Fallopian tube (tissue), 1 donor: ENCODE measurements around a stretch of chr13.

DNA sequence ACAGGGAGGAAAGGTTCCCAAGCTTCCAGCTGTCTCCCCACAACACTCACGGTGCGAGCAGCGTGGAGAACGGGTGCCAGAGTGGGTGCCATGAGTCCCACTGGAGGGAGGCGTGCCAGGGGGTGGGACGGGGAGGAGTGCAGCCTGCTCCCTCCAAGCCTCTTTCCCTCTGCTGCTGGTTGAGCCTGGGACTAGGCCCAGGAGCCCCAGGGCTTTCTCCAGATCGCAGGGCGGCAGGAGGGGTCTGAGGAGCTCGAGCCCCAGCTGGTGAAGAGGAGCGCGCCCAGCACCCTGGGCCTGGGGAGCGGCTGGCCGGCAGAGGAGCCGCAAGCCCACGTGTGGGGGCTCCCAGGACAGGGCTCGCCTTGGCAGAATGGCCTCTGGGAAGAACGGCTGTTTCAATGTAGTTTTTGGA, 11.8 kb downstream of the TMCO3 start:
- PRO-cap = no peak

DNA sequence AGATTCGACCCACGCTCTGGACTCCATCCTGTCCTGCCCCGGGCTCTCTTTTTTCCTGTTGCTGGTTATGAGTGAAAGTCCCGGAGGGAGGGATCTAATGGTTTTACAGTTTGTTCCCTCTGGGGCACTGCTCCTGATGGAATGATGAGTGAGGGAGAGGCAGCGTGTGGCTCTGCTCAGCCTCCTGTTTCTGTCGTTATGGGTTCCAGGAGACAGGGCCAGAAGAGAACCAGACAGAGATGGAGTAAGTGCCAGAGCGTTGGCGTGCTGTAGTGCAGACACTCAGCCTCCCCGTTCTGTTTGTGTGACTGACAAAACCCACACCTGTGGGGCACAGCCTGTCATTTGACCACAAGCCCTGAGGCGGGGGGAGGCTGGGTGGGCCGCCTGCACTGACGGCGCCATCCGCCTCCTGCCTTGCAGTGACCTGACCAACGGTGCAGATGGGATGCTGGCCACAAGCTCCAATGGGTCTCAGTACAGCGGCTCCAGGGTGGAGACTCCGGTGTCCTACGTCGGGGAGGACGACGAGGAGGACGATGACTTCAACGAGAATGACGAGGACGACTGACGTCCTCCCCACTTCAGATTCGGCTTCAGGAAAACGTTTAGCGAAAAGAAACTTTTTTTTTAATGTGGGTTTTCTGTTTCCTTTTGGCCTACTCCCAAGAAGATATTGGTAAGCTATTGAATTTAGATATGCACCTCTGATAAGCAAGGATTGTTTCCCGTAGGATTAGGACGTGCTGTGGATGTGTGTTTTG, 18.1 kb downstream of the ATP4B start:
- PRO-cap = no peak

DNA sequence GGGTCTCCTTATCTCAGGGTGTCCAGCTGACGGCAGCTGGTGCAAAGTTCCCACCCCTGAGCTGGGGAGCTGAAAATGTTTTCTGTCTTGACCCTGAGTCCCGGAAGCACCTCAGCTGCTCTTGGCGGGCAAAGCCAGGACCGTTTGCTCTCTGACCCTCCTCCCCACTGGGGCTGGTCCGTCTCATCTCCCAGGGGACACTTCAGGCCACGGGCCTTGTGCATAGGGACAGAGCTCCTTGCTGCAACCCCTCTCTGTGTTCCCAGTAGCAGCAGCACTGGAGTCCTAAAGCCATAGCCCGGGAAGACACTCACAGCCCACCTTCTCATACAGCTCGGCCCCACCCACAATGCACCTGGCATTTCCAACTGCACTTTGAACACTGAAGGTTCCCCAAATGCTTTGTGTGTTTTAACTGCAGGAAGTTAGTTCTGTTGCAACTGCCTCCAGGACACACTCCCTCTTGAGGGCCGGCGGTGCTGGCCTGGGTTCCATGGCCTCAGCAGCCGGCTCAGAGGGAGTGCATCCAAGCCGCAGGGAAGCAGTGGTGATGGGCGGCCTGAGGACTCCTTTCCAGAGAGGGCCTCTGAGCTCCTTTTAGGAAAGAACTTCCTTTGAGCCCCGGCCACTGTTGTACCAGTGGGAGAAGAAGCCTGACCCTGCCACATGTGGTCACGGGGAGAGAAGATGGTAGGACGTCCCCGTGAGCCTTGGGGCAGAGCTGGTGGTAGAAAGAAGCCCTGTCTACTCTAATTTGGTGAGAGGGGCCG, 22.8 kb upstream of the TMEM255B start:
- PRO-cap = no peak

GRCh38 chr13:113794701-113795563, 35.9 kb downstream of the TMEM255B start:
- PRO-cap = no peak

GRCh38 chr13:113813370-113814123, 50.3 kb downstream of the GAS6 start:
- PRO-cap = no peak

DNA sequence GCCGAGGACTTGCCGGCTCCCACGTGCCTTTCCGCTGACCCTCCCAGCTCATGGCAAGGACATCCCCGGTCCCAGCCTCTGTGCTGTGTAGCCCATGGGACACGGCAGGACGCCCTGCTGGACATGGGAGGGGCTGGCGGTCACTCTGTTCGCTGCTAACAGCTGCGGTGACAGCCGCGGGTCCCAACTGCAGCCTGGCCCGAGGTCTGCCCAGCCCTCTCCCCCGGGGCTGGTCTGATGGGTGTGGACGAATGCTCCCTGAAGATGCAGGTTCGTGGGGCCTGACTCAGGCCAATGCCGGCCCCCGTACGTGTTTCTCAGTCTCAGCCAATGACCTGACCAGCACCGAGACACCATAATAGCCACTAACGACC, 42.5 kb downstream of the GAS6 start:
- PRO-cap = no peak

DNA sequence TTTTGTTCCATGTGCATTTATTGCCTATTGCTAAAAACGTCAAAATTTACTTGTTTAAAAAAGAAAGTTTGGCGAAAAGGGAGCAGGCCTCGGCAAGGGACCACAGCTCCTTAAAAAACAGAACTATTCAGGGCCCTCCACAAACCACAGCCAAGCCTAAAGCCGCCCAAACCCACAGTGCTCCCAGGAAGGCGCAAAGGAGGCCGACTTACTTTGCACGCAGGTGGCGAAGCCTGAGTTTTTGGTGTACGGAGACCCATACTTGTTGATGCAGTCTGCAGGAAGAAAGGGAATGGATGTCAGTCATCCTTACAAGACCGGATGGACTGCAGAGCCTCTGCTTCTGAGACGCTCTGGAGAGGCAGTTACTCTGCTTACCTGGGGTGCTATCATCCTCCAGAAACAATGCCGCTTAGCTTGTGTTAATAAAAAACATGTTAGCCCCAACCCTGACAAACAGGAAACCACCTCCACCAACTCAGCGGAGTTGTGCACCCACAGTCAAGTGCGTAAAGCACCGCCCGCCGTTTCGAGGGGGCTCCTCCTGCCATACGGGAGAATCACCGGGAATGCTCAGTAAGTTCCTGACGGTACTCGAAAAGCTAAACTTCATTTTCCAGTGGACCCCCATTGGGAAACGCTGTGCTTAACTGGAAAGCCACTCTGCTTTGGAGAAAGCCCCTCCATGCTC, 17.4 kb downstream of the GAS6 start:
- PRO-cap = no peak

GRCh38 chr13:113863419-113863815, 459 bp downstream of the GAS6 start:
- PRO-cap = bidirectional peak, plus-strand start at chr13:113863842, minus-strand start at chr13:113863568

DNA sequence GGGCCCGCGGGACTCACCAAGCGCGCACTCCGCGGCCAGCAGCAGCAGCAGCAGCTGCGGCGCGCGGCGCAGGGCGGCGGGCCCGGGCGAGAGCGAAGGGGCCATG, 207 bp downstream of the GAS6 start:
- PRO-cap = bidirectional peak, plus-strand start at position 27 of the sequence, minus-strand start outside the sequence

DNA sequence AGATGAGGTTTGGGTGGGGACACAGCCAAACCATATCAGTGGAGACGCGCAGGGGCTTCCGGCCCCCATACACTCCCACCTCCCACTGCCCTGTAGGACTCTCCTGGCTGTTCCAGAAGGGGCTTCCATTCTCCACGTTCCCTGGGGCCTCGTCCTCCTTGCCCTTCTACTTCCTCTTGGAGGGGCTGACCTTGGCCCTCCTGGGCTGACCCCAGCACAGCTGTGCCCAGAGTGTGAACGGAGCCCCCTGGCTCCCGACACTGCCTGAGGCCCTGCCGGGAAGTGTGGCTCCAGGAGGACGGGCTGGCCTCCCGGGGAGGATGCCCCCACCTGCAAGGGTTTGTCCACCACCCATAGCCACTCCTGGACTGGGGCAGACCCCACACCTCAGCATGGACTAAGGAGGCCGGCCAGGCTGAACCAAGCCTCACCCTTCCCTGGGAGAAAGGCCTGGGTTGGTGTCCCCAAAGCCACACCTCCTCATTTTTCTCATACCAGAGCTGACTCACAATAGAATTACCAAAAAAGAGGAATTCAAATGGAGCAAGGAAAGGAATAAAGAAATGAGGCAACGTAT, 2.8 kb upstream of the C13orf46 start:
- PRO-cap = bidirectional peak, plus-strand start at position 522 of the sequence, minus-strand start at position 284 of the sequence

DNA sequence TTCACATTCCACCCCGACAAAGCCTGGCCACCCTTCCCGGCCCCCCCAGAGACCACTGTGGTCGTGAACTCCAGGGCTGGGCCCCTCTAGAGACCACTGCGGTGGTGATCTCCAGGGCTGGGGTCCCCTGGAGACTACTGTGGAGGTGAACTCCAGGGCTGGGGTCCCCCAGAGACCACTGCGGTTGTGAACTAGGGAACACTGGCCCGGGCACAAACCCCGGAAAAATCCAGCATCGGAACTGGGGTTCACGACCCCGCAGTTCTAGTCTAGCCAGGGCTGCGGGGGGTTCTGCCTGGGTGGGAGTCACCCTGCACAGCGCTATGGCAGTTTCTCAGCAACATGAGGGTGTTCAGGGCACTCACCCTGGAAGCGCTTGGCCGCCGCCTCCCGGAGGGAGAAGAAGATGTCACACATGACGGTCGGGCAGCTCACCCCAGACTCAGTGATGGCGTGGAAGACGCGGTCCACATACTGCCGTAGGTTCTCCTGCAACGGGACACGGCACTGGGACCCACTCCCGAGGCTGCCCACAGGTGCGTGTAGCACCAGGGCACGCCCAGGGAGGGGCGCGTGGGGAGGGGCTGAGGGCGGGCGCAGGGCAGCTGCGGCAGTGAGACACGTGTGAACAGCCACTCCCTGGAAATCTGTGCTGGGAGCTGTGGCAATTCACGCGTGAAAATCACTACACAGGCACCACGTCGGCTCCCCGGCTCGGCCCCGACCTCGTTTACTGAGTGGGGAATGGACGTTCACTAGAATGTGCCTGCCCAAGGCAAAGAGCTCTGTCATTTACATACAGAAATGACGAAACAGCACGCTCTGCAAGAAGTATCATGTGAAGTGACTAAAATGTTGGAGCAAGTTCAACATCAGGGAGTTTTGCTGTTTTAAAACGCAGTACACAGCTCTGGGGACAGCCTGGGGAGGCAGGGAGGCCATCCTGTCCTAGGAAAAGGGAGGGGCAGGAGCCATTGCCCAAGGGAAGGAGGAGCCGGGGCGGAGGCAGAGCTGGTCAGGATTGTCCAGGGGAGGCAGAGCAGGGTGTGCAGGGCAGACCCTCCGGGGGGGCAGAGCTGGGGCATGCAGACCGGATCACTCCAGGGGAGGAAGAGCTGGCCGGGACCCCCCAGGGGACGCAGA, 41.3 kb upstream of the C13orf46 start:
- PRO-cap = bidirectional peak, plus-strand start at position 1,018 of the sequence, minus-strand start at position 732 of the sequence

DNA sequence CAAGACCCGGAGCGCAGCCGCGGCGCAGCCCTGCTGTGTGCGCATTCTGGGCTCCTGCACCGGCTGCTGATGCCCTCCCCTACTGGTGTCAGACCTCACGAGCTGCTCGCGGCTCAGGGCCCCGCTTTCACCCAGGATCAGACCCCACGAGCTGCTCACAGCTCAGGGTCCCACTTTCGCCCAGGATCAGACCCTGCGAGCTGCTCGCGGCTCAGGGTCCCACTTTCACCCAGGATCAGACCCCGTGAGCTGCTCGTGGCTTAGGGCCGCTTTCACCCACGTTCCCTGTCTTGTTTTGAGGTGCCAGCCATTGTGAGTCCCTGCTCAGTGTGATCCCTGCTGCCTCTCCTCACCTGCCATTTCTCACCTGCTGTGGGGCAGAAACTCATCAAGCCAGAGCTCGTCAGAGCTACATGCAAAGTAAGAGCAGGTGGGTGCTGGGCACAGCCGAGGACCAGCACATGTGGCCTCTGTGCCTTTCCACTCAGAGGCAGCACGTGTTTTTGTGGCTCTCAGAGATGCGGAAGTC, 47.0 kb upstream of the C13orf46 start:
- PRO-cap = no peak

- PRO-cap = no peak
These were observed 50.7 kb upstream of the C13orf46 start for GRCh38 chr13:114024379-114025112.

GRCh38 chr13:114063415-114063914, 69.0 kb downstream of the RASA3 start:
- PRO-cap = no peak

DNA sequence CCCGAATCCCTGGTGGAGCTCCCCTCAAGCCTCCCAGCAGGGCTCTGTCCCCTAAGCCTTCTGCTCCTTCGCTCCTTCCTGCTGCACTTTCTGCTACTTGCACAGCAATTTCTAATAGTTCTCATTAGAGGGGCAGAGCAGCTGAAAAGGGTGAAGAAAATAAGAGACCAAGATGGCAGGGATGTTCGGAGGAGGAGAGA, 43.5 kb downstream of the RASA3 start:
- PRO-cap = no peak

- PRO-cap = no peak
These were observed 25.0 kb downstream of the RASA3 start for GRCh38 chr13:114107182-114108008.

DNA sequence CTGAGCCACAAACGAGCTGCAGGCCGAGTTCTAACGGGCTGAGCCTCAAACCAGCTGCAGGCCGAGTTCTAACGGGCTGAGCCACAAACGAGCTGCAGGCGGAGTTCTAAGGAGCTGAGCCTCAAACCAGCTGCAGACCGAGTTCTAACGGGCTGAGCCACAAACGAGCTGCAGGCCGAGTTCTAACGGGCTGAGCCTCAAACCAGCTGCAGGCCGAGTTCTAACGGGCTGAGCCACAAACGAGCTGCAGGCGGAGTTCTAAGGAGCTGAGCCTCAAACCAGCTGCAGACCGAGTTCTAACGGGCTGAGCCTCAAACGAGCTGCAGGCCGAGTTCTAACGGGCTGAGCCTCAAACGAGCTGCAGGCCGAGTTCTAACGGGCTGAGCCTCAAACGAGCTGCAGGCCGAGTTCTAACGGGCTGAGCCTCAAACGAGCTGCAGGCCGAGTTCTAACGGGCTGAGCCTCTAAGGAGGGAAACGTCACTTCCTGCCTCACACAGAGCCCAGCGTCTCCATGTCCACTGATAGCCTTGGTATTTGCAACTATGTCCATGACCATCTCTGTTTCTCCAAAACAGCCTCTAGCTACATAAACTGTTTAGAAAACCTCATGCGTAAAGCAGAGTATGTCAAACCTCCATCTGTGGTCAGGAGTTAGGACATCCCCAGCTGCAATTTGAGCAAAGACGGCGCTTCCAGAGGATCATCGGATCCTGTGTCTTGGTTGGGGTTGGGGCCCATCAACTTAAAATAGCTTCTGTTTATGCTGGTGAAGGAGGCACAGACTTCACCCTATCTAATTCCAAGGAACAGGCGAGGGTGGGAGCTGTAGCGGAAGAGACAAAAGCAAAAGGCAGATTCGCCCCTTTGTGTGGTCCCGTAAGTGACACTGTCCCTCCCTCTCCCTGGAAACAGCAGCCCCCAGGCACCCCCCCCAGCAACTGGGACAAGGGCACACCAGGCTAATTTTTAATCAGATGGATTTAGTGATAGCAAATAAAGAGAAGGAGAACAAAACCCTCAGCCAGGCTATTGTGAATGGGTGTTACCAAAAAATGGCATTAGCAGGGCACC, 20.9 kb downstream of the RASA3 start:
- PRO-cap = no peak

GRCh38 chr13:114153746-114154414, 21.5 kb upstream of the RASA3 start:
- PRO-cap = no peak

DNA sequence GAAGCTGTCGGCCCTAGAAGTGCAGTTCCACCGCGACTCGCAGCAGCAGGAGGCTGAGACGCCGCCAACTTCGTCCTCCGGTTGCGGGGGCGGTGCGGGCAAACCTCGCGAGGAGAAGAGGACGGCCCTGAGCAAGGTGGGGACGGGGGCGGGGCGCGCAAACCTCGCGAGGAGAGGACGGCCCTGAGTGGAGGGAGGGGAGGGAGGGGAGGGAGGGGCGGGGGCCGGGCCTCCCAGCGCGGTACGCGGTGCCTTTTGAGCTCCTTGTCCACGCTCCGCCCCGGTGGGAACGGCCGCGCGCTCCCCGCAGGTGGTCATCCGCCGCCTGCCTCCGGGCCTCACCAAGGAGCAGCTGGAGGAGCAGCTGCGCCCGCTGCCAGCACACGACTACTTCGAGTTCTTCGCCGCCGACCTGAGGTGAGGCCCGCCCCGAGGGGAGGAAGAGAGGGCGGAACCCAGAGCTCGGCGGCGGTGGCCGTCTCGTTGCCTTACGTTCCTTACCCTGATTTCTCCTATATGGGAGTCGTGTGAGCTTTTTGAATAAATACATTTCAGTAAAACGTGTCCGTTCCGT, 397 bp downstream of the UPF3A start:
- PRO-cap = bidirectional peak, plus-strand start at position 451 of the sequence, minus-strand start at position 41 of the sequence

- PRO-cap = no peak
These were observed 899 bp downstream of the UPF3A start for GRCh38 chr13:114282285-114282715.